SK-N-MC (cell line): ENCODE data around the genes GRPR, S100G, RBBP7, NHS, CDKL5 and ADGRG2.

DNA sequence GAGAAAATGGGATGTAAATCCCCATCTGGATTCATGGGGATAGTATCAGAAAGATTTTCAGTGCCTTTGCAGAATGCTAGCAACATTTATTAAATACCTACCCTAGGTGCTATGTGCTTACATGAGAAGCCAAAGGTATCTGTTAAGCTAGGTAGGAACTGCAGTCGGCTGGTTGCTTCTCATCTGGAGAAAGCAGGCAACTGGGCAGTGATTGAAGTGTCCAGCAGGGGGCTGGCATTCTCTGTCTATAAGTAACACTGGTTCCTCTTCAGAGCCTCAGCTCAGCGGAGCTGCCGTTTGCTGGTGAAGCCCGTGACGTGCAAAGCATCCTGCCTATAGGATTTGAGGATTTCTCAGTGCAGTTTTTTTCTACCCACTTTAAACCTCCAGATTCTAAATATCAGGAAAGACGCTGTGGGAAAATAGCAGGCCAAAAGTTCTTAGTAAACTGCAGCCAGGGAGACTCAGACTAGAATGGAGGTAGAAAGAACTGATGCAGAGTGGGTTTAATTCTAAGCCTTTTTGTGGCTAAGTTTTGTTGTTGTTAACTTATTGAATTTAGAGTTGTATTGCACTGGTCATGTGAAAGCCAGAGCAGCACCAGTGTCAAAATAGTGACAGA, at the start of gene GRPR:
Gene GRPR (plus strand): TSS at position 396 of the 622 bp plus-strand sequence.
- RRBS: no CpG with 5 or more reads among the region's 6 CpGs

- RRBS: no CpG with 5 or more reads among the region's 4 CpGs
Observed at GRCh38 chrX:16649918-16650439, at the start of gene S100G. Gene S100G, plus strand, starts transcription at chrX:16650158.

GRCh38 chrX:16726343-16726675, 6.9 kb downstream of the SYAP1 start:
- RRBS: no CpG with 5 or more reads among the region's 4 CpGs

GRCh38 chrX:16807979-16808548, 21.8 kb downstream of the TXLNG start:
- RRBS: no CpG with 5 or more reads among the region's 4 CpGs

- RRBS: no CpG with 5 or more reads among the region's 5 CpGs
Observed at GRCh38 chrX:16827801-16828750, 41.8 kb downstream of the TXLNG start.

DNA sequence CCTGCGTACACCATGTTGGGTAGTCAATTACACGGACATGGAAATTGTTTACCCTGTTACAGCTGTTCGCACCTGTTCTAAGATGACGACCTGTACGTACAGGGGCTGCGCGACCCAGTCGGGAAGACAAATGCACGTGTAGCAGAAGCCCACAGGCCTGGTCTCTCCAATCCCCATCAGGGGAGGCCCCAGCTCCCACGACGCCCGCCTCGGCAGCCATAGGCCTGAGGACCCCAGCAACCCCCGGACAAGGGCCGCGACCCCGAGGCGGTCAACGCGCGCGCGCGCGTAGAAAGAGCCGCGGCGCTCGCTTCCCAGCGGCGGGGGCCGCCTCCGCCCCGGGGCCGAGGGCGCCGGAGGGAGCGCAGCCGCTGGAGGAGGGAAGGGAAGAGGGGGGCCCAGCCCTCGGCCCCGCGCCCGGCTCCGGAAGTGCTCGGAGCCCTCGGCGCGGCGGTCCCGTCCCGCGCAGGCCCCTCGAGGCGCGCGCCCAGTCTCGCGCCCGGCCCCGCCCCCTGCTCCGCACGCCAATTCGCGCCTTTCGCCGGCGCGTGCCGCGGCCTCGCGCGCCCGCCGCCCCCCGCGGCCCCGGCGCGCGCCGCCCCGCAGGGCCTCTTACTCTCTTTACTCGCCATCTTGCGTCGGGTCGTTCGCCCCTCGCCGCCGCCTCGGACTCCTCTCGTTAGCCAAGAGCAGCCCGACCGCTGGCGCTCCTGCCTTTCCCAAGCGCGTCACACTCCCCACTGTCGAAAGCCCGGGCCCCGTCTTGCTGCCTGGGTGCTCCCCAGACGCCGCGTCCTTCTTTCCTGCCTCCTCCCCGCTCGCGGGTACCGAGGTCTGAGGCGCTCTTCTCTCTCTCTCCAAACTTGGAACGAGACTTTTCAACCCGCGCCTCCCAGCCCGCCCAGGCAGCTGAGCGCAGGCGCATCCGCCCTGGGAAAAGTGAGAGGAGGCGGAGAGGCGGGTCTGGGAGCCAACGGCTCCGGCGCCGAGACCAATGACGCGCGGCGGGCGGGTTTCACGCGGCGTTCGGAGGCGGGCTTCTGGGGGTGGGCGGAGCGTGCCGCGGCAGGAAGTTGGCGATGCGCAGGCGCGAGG, at the start of gene RBBP7:
Gene RBBP7 (minus strand): TSS at position 941 of the 1,095 bp plus-strand sequence.
- RRBS: under 1% methylated on average over 53 of the region's 140 CpGs

DNA sequence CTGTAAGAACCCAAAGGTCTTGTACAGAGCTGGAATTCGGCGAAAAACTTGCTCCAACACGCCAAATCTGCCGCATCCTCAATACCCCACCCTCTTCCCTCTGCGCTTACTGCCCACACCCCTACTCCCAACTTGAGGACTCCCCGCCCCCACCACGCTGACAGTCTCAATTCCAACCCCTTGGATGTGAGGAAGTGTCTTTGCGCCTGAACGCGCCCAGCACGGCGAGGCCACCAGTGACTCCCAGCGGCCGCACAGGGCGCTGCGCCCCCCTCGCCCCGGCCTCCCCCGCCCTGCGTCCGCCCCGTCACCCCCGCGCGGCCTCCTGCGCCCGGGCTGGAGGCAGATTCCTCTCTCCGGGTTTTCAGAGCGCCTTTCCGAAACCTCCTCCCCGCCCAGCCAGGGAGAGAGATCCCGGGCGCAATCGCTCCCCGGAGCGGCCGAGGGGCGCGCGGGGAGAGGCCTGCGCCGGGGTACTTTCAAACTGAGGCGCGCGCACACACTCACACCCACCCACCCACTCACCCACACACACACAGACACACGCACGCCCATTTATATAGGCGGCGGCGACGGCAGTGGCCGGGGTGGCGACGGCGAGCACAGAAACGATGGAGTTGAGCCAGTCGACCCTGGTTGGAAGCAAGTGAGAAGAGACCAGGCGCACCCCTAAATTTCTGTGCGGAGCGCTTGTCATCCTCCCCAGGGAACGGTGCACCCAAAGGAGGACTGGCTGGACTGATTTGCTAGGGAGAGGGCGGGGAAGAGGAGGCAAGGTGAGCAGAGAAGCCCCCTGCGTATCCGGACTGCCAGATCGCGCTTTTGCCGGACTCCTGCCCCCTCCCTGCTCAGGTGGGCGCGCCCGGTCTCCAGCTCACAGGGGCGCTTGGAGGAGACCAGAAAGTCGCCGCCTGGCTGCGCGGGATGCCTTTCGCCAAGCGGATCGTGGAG, at the start of gene NHS:
Gene NHS (plus strand): TSS at position 367 of the 951 bp plus-strand sequence.
- RRBS: 34% methylated on average over 28 of the region's 78 CpGs

DNA sequence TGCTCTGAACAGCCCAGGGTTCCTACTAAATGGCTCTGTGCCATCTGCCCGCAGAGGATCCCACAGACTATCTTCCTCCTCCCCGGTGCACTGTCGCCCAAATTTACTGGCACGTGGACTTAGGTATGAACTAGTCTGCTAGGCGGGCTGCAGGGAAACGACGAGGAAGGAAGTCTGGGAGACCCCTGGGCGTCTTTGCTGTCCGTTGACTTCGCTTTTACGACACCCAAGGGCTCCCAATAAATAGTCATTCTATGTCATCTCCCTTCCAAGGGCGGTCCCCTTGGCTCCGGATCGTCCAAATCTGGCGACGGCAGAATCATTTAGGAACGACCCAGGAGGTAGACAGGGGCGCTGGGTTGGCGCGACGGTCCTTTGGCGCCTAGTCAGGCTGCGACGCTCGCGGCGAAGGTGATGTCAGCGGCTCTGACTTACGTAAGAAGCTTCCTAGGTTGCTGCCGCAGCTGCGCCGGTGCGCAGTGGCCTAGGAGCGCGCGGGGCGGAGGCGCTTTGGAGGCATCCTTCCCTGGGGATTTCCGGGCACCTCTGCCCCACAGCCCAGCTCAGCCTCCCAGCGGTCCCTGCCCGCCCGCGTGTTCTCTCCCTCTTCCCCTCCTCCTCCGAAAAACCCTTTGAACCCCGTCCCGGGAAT, 2.2 kb downstream of the NHS start:
- RRBS: 29% methylated on average over 13 of the region's 46 CpGs

- RRBS: no CpG with 5 or more reads among the region's 6 CpGs
Observed at GRCh38 chrX:17553444-17553892, 178.5 kb downstream of the NHS start.

GRCh38 chrX:17632948-17633306, 104.4 kb upstream of the SCML1 start:
- RRBS: no CpG with 5 or more reads among the region's 3 CpGs

DNA sequence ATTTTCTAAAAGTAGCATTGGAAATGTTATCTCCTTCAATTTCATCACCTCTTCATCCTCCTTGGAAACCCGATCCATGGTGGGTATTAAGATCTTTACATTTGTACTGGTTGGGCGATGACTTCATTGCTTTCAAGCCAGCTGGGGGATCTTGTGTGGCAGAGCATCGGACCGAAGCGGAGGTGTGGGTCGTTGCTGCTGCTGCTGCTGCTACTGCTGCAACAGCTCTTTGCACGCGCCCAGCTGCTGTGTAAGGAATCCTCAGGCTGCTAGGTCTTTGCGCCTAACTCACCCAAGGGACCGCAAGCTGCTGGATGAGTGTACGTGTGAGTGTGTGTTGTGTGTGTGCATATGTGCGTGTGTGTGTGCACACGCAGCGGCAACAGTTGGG, 882 bp upstream of the CDKL5 start:
- RRBS: no CpG with 5 or more reads among the region's 14 CpGs

GRCh38 chrX:18425477-18426466, at the start of gene CDKL5:
Gene CDKL5, plus strand, starts transcription at chrX:18425608.
- RRBS: 5% methylated on average over 22 of the region's 94 CpGs

DNA sequence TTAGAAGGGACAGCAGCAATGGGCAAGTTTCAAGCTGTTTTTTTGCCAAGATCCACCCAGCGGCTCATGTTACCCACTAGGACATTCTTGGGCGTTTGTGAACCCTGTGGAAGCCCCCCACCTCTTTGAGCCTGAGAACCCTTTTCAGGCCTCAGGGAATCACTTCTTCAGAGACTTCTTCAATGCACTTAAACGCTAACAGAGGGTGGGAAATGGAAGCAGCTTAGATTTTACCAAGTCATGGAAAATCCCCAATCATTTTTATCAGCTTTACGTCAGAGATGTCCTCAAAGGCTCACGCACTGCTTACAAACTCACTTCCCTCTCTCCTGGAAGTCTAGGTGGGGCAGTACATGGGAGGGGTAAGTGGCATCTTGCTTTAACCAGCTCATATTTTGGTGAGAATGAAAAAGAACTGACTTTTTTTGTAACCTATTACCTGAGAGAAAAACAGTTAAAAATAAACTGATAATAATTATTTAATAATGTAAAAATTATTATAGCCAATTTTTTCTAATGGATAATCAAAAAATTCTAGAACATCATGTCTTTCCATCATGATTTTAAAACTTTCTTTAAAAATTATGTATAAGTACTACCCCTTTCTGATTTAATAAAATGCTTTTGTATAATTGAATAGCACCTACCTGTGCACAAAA, 4.5 kb upstream of the PPEF1 start:
- RRBS: no CpG with 5 or more reads among the region's 5 CpGs

DNA sequence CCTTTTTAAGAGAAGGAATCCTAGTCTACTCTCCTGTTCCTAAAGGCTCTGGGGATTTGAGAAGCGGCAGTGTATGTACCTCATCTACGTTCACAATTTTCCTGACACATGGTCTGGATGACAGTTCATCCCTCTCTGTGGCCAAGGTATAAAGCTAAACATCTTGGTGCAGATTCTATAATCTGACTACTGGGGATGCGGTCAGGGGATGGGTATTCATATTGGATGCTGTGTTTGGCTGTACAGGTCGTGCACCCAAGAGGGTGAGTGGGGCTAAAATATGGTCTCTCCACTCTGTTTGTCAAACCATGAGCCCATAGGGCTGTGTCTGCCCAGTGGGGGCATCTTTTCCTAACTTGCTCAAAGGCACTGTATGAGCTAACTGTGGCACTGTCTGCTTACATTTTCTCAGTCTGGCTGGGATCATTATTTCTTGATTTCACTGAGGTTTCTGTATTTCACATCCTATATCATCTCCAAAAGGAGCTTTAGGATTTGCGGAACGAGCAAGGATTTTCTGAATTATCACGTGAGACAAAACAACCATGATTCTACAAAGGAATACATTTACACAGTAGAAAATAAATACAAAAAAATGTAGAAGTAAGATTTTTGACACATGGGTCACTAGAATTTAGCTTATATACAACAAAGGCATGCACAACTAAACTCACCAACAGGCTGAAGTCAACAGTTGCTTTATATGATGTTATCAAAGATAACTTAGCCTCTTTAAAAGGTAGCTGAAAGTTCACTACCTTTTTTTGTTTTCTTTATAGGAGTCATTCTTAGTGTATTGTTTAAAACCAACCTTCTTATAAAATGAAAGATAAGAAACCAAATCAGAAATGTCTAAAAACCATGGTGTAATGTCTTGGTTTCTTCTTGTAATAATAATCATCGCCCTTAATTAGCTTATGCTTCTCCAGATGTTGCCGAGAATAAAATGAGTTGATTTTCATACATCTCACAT, 6.2 kb upstream of the PHKA2 start:
- RRBS: no CpG with 5 or more reads among the region's 9 CpGs

DNA sequence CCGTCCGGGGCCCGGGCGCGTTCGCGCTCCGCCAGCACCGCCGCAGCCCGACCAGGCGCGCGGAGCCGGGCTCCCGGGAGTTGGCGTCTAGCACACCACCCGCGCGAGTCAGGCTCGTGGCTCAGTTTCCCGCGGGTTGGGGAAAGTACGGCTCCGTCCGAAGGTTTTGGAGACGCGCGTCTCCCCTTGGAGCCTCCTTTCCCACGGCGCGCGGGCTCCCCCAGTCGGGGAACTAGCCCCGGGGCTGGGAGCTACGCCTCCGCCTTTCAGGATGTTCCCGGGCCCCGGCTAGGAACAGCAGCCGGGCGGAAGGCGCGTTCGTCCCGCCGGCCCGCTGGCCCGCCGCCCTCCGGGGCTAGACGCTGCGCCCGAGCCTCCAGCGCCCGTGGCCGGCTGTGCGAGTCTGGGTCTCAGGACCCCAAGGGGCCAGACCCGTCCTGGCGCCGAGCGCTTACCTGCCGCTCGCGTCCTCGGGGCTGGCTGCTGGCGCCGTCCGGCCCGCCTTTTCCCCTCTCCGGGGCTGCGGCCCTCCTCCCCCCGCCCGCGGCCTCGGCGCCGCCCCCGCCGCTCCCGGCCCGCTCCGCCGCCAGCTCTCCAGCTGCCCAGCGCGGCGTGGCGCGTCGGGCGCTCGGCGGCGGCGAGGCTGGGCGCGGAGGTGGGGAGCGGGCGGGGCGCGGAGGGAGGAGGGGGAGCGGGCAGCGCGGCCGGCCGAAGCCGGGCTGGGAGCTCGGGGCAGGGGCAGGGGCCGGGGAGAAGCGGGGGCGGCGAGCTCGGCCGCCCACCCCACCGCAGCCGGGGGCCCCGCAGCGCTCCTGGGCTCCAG, at the start of gene ADGRG2:
Gene ADGRG2 (minus strand): TSS at position 482 of the 823 bp plus-strand sequence.
- RRBS: 24% methylated on average over 50 of the region's 117 CpGs

GRCh38 chrX:19568928-19570072, 54.0 kb upstream of the MAP3K15 start:
- RRBS: no CpG with 5 or more reads among the region's 20 CpGs

DNA sequence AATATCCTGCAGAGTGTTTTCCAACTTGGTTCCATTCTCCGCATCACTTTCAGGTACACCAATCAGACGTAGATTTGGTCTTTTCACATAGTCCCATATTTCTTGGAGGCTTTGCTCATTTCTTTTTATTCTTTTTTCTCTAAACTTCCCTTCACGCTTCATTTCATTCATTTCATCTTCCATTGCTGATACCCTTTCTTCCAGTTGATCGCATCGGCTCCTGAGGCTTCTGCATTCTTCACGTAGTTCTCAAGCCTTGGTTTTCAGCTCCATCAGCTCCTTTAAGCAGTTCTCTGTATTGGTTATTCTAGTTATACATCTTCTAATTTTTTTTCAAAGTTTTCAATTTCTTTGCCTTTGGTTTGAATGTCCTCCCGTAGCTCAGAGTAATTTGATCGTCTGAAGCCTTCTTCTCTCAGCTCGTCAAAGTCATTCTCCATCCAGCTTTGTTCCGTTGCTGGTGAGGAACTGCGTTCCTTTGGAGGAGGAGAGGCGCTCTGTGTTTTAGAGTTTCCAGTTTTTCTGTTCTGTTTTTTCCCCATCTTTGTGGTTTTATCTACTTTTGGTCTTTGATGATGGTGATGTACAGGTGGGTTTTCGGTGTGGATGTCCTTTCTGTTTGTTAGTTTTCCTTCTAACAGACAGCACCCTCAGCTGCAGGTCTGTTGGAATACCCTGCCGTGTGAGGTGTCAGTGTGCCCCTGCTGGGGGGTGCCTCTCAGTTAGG, 45.8 kb downstream of the BCLAF3 start:
- RRBS: no CpG with 5 or more reads among the region's 14 CpGs

DNA sequence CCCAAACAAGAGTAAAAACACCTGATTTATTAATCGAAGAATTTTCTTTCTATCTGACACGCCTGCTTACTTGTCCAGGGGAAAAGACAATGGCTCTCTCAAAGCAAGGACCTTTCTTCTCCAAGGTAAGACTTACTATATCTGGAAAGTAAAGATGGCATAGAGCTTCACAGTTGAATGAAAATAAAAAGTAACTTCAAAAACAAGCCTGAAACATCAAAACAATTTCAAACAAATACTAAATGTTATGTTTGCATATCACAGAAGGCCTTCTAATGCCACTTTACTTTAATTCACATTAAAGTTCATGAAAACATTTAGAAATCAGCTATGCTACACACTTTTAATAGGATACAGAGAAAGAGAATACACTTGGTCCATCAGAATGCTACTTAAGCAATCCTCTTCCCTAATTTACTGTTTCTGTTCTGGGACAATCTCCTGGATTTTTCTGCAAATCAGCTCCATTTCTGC, 36.8 kb downstream of the BCLAF3 start:
- RRBS: no CpG with 5 or more reads among the region's 2 CpGs

DNA sequence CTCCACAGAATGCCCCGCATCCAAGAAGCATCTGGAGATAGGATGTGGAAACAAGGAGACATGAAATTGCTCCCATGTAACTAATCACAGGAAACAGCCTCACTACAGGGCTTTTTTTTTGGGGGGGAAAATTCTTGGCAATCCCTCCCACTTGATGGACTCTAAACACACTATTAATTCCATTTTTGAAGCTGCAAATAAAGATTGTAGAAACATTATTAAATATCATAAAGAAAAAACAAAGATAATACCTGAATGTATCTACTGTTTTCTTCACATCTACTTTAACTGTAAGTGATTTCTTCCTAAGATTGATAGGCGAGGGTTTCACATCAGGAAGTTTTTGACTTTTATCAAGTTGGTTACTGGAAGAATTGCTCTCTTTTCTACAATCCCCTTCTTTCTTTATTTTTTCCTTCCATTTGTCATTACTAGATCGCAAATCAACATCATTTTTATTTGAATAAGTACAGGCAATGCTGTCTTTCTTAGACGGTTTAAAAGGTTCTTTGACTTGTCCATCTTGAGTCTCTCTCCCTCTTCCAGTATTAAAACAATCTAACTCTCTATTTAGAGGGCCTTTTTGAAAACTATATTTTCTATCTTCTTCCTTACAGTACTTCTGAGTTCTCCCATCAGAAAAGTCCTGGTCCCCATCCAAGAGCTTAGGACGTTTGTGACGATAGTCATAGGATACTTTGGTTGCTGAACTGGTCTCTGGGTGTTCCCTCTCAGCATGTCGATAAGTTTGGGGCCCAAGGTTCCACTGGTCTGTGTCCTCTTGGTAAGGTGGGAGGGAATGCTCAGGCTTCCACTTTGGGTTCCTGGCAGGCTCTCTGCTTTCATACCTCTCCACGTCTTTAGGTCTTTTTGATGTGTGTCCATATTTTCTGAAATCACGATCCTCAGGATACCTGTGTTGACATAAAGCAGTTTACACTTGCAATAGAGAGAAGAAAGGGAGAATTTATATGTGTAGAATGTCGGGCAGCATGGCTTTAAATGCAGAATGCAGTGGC, 25.8 kb downstream of the BCLAF3 start:
- RRBS: no CpG with 5 or more reads among the region's 10 CpGs